H7 (cell line): ENCODE measurements around the genes FBLN2 and WNT7A.

DNA sequence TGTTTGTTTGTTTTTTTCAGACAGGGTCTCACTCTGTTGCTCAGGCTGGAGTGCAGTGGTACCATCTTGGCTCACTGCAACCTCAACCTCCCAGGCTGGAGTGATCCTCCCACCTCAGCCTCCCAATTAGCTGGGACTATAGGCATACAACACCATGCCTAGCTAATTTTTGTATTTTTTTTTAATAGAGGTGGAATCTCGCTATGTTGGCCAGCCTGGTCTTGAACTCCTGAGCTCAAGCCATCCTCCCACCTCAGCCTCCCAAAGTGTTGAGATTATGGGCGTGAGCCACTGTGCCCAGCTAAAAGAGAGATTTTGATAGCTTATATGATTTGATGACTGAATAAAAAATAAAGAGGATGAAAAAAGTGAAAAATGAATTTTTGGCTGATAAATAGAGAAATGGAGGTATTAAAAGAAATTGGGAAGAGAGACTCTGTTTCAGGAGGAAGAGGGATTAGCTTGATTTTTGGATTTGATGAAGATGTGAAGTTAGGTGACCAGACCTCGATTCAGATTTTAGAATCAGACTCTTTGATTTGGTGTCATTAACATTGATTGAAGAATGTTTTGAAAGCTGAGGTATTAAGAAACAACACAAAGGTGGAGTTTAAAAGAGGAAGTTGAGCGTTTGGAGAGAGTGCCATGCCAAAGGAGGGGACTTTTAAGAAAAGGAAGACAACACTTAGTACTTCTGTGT is 34.1 kb downstream of the PPARG start:
- RAMPAGE, long total RNA = no peak

DNA sequence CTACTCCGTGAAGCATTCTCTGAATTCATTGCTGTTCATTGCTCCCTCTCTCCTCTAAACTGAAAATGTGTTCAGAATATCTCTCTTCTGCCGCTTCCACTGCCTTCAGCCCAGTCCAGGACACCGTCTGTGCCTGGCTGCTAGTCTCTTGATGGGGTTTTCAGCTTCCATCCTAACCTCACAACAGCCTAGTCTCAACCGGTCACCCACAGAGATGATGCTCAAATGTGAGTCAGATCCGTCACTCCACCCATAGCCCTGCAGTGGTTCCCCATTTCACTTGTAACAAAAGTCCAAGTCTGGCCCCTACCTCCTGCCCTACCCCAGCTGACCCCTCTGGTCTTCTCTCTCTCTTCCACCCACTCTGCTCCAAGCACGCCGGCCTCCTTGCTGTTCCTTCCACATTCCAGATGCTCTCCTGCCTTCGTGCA is 68.1 kb downstream of the PPARG start:
- RAMPAGE, long total RNA = no peak

DNA sequence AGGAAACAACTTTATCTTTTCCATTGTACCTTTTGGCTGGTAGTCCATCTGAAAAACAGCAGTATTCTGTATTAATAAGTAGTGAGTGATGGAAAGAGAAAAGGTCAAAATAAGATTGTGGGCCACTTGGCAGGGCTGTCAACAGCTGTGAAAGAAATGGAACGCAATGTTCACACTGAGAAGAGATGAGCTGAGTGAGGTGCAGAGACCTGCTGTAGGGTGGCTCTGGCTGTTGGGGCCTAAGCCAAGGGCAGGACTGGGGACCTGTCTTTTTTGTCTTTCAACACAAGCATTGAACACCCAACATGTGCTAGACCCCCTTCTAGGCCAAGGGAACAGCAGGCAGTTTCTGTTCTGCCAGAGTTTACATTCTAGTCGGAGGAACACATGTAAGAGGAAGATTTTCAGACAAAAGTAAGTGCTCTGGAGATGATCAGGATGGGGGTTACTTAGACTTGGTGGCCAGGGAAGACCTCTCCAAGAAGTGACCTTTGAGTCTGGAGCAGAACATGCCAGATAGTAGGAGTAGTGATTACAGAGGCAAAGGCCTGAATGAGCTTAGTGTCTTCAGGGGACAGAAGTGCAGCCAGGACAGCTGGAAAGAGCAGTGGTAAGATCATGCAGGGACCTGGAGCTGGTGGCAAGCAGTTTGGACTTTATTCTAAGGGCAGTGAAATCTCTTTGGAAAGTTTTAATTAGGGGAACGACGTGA is 29.6 kb downstream of the TSEN2 start:
- RAMPAGE, long total RNA = no peak

DNA sequence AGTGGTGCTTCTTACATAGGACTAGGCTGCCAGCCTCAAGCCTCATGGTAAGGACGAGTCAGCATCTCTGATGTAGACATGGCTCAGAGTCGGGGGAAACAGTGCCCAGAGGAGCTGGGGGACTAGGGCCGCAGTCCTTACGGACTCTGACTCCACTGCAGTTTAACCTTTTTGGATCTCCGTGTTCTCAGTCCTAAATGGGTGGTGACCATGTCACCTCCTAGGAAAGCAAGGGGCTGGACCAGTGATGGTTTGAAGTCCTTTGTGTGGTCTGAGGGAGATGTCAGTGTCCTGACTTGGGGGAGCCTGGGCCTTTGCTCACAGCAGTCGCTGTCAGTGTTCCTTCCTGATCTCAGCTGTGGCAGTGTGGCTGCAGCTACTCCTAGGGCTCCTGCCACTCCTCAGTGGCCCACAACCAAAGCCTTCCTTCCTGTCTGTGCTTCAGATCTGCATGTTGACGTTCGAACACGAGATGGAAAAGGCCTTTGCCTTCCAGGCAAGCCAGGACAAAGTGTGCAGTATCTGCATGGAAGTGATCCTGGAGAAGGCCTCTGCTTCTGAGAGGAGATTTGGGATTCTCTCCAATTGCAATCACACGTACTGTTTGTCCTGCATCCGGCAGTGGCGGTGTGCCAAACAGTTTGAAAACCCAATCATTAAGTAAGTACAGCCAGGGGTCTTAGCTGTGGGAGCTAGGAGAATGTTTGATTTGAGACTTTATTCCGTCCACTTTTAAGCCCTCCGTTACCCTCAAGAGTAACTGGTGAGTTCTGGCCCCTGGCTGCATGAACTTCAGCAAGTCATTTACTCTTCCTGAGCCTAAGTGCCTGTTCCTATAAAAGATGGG is 17.7 kb downstream of the MKRN2 start:
- RAMPAGE, long total RNA = no peak

- RAMPAGE, long total RNA = no peak
These were observed 16.3 kb downstream of the RAF1 start for GRCh38 chr3:12647549-12648093.

DNA sequence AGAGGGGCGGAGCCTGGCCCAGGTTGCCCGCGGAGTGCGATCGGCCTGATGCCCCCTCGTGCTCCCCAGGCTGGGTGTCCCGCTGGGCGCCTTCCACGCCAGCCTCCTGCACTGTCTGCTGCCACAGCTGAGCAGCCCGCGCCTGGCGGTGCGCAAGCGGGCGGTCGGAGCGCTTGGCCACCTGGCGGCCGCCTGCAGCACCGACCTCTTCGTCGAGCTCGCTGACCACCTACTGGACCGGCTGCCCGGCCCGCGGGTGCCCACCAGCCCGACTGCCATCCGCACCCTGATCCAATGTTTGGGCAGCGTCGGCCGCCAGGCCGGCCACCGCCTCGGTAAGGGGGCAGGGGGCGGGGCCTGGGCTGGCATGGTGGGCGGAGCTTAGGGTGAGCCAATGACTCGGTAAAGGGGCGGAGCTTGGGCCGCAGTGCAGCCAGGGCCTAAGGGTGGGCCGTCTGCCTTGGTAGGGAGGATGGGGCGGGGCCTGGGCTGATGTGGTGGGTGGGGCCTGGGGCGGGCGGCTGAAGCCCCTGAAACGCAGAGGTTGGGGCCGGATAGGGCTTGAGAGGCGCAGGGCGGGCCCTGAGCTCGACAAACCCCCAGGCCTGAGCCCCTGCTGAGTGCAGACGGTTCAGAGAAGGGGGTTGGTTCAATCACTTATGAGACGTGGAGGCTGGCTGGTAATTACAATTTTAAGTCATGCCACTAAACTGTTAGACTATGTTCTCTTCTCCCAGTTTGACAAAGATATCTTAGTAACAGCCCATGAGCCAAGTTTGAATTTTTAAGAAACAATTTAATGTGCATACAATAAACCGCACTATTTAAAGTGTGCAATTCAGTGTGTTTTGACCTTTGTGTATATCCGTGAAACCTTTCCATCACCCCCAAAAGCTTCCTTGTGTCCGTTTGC is 13.8 kb downstream of the CAND2 start:
- RAMPAGE, long total RNA = no peak

- RAMPAGE, long total RNA = no peak
These were observed 26.6 kb upstream of the RPL32 start for GRCh38 chr3:12867962-12868380.

GRCh38 chr3:12896525-12897294 is 55.3 kb upstream of the RPL32 start:
- RAMPAGE, long total RNA = no peak

GRCh38 chr3:12900012-12900439 is 58.7 kb upstream of the RPL32 start:
- RAMPAGE, long total RNA = no peak

DNA sequence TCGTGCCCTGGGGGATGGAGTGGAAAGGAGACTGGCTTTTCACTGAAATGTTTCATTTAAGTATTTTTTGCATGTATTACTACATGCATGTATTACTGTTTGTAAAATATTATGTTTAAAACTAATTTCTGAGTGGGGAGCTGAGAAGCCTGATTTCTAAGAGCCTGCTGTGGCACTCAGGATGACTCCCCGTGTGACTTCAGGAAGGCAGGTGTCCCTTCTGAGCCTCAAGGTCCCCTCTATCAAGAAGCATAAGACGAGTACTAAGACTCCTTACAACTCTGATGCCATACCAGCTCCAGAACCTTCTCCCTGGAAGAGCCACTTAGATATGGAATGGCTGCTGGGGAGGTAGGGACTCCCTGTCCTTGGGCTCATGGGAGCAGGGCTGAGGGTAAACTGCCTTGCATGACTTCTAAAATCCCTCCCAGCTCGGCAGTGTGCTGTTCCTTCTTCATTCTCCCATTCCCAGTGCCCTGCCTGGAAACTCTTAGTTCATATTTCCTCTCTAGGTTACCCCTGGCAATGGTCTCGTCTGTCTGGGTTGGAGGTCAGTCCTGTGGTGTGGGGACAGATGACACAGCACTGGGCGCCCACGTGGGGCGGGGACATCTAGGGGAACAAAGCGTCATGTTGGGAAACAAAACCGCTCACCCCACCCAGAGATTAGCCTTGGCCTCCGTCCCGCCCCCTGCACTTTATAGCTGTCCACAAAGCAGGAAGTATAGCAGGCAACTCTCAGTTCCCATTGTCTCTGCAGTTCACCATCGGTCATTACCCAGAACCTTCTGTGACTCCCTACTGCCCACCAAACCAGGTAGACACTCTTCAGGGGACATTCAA is 74.1 kb downstream of the IQSEC1 start:
- RAMPAGE, long total RNA = no peak

DNA sequence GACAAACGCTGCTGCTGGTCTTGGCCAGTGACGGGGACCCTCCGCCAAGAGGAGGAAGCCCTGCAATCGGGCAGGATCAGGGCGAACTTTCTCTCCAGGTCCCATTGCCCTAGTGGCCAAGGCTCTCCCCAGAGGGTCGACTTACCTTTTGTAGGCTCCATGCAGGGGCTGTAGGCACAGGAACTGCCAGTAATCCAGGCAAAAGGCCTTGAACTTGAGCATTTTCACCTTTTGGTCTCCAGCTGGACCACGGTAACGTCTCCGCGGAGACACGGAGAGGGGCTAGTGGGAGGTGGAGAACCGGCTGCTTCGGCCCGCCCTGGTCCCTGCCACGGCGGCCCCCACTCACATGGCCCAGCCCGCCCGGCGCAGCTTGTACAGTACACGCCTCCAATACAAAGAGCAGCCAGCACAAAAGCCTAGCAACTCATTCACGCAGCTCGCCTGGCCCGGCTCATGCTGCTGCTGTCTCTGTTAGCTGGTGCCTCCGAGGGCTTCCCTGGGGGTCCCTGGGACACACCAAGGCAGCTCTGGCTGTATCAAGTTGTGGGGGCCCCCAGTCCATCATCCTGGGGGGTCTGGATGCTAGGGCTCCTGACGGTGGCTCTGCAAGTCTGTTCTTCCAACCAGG is 31.0 kb downstream of the IQSEC1 start:
- RAMPAGE, long total RNA = no peak

DNA sequence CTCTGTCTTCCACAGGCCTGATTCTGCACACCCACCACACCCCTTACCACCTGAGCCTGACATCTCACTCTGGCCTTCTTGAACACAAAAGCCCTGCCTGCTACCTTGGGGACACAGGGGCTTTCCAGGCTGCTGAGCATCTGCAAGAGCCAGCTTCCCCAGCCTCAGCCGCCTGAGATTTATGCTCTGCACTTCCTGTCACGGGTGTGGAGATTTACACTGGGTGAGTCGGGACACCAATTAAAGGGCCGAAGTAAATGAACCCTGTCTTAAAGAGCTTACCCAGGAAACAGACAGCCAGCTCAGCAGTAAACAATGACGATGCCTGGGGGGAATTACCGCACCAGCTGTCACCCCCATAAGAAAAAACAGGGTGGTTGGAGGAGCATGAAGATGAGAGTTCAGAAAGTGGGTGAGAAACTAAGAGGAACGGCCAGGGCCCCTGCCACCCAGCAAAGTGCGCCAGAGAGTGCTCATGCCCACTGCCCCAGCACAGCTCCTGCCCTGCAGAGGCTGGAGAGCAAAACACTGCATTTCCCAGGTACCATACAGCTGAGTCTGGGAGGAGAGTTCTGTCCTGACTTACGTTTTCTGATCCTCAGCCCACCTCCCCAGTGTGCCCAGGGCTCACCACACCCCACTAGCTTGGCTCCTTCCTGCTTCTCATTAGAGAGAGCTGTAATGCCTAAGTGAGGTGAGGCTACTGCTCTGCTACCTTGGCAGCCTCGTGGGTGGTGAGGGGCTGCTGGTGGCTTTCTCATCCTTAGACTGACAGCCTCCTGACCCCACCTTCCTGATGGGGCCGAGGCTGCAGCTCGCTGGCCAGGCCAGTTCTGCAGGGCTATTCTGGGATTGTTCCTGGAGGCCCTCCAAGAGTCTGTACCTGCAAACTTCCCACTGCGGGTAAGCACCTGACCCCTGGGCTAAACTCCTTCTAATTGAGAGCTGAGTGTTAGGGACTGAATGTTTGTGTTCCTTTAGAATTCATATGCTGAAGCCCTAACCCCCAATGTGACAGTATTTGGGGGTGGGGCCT is 37.7 kb upstream of the IQSEC1 start:
- RAMPAGE, long total RNA = no peak

DNA sequence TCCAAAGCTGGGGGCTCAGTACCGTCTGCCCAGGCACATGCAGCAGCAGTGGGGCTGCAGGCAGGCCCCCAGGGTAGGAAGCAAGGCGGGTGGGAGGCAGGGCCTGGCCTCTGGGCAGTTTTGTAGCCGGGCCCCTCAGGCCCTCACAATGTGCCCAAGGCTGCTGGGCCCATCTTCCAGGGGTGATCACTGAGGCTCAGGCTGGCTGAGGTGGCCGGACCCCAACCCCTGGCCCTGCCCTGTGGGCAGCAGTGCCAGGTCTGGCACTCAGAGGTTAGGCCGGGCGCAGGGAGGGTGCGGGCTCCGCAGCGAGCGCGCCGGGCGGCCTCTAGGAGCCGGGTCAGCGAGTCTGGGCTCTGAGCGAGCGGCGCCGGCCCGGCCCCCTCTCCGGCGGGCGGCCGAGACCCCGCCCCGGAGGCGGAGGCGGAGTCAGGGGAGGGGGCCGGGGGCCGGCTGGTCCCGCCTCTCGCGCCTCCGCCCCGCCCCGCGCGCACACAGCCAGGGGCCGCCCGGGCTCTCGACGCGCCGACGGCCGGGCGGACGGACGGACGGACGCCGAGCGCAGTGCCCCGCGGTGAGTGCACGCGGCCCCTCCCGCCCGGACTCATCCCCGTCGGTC is at the start of gene FBLN2:
Gene FBLN2 (plus strand): TSS at position 491 of the 619 bp plus-strand sequence.
- RAMPAGE, long total RNA = no peak

DNA sequence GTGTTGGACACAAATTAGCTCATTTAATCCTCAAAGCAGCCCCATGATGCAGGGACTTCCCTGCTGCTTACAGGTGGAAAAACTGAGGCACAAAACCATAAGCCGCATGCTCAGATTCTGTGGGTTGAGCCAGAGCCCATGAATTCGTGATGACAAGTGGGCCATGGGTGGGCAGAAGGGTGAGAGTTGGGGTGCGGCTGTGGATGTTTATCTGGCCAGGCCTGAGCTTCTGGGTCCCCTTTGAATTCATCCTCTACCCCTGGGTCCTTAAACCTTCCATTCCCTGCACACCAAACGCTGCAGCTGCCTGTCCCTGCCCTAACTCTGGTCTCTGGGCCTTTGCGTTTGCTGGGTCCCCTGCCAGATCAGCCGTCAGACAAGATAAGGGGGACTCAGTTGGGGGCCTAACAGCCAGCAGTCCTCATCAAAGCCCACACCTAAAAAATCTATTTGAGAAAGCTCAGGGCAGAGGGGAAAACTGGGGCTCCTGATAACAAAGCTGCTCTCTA is 26.3 kb downstream of the FBLN2 start:
- RAMPAGE, long total RNA = no peak

GRCh38 chr3:13654843-13655179 is 105.9 kb downstream of the FBLN2 start:
- RAMPAGE, long total RNA = no peak

DNA sequence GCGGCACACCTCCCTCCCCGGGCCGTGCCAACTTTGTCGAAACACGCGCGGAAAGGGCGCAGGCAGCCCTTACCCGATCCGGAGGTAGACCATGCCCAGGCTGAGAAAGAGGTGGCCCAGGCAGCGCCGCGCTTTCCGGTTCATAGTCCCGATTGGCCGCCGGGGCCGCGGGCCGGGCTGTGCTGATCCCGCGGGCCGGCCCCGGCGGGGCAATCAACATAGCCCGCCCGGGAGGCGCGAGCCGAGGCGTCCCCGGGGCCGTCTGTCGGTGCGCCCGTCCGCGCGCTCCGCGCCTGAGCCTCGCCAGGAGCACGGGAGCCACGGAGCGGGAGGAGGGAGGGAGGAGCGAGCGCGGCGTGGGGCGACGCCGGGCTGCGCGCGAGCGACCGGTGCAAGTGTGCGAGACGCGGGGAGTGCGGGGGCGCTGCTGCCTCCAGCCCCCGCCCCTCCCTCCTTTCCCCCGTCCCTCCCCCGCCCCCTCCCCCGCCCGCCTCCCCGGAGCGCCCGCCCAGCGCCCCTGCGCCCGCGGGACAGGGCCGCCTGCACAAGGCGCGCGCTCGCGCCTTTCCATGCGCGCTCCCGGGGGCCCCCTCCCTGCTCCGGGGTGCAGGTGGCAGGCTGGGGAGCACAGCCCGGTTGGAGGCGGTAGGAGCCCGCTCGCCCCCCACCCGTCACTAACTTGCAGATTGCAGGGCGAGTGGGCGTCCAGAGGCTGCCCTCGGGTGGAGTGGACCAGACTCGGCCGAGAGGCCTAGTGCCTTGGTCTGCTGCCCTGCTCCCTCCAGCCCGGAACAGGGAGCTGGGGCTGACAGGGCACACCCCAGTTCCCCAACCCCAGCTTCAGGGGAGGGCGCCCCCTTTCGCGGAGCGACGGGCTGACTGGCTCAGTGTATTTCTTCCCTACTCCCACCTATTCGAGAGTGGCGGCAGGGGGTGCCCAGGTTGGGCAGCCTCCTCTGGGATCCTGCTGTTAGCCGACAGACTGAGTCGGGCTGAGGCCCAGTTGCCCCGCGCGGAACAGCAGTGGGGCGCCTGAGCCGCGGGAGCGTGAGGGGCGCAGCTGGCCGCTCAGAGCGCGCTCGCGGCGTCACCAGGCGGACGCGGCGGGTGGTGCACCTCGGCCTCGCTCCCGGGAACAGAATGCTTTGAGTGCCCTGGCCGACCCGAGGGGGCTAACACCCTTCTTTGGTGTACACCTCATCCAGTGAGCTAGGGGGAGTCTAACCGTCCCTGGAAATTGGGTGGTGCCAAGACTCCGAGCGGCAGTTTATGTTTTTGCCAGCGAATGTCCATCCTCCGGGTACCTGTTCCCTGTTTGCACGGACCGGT is at the start of gene WNT7A:
Gene WNT7A (minus strand): TSS at position 399 of the 1,329 bp plus-strand sequence.
- RAMPAGE, long total RNA = no peak

DNA sequence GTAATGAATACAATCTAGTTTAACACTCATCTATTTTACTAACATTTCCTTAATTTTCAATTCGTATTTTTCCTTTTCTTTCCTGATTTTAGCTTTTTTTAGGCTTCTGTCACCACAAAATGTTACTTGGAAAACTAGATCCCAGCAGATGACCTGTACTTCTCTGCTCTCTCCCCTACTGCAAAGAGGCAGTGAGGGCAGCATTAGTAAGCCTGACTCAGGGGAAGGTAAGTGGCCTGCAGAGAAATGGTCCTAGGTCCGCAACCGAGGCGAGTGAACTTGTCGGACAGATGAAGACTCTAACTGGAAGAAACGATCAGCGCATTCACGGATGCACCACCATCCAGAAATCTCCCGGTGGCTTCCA is 20.4 kb downstream of the TMEM43 start:
- RAMPAGE, long total RNA = no peak

DNA sequence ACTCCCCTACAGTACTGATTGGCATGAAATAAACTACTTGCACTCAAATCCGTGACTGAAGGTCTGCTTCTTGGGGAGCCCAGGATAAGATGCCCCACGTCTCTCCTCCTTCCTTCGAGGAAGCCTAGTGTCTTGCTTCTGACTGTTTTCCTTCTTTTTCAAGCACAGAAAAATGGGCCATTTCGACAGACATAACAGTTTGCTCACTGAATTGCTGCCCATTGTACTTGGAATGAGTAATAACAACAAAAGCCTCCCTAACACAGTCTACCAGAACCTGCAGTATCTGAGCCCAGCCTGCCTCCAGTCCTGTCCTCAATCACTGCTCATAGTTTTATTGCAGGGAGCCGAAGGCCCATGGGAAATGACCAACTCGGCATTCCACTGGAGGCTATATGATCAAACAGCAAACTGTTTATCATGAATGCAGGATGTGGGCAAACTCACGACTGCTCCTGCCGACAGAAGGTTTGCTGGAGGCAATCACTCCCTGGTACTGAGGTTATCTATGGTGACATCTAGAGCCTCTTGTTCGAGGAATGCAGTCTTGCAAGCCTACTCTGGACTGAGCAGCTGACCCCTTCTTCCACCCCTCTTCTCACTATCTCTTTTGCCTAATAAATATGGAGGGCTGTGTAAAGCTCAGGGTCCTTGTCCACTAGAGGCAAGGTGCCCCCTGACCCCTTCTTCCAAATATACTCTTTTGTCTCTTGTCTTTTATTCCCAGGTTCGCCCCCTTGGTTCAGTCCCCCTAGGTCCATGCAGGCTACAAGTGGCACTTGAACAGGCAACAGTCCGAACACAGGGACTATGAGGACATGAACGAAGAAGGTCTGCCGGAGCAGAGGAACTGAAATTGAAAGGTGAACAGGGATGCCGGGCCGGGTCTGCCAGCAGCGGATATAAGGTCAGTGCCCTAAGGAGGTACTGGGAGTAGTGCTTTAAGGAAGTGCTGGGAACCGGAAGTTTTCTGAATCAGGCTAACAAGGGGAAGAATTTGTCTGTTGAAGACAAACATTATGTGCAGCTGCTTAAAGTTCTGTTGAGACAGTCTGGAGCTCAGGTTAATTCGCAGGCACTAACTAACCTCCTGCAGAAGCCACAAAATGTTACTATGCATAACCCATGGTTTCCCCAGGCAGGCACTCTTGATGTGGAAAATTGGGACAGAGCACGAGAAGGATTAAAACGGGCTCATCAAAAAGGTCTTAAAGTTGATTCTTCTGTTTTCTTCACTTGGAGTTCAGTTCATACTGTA is 46.5 kb downstream of the LSM3 start:
- RAMPAGE, long total RNA = no peak

GRCh38 chr3:14252683-14253342 is 74.2 kb downstream of the LSM3 start:
- RAMPAGE, long total RNA = no peak

DNA sequence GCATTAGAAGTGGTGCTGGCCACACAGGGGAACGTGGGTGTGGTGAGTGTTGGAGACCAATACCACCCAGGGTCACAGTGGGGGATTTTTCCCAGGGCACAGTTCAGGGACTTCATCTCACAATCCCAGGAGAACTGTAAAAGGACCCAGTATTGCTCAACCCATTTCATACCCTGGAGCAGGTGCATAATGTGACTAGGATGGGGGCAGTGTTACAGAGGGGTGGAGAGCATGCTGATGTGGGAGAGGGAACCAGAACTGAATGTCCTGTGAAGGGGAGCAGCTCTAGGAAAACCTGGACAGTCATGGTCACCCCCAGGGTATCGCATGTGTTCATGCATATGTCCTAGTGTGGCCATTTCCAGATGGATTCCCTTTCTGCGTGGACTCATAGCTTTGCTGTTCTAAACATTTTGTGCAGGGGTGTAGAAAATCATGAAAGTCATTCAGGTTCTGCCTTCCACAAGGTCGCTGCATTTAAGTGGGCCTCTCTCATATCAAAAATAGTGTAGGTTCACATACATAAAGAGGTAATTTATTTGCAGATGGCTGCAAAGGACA is 110.4 kb downstream of the LSM3 start:
- RAMPAGE, long total RNA = no peak